Peyer's patch (tissue), 4 donors: ENCODE measurements around a stretch of chr5.

DNA sequence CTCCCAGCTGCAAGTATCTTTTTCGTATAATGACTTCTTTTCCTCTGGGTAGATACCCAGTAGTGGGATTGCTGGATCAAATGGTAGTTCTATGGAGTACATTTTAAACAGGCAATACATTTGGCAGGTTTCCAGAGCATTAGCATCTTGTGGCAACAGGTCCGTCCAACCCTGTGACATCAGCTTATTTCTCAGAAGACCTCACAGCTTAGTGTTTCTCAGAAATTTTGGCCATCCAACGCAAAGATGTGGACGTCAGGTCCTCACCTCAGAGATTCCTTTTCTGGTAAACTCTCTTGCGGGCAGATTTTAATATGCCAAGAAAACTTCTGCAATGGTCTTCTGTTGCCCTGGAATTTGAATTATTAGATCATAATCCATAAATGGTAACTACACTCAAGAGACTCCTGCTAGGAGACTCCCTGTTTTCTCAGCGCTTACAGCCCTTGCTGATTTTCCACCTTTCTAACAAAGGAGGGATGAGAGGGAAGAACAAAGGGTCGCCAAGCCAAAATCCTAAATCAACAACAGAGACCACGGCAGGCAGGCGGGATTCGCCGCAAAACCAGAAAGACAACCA, 34.0 kb upstream of the PLPP1 start:
- PRO-cap, result no peak
- RAMPAGE, long total RNA, 4 experiments, result no peak in any of the 4 experiments

- PRO-cap, result no peak
- RAMPAGE, long total RNA, 4 experiments, result no peak in any of the 4 experiments
Measured at GRCh38 chr5:55594495-55594805, 59.7 kb upstream of the PLPP1 start.

DNA sequence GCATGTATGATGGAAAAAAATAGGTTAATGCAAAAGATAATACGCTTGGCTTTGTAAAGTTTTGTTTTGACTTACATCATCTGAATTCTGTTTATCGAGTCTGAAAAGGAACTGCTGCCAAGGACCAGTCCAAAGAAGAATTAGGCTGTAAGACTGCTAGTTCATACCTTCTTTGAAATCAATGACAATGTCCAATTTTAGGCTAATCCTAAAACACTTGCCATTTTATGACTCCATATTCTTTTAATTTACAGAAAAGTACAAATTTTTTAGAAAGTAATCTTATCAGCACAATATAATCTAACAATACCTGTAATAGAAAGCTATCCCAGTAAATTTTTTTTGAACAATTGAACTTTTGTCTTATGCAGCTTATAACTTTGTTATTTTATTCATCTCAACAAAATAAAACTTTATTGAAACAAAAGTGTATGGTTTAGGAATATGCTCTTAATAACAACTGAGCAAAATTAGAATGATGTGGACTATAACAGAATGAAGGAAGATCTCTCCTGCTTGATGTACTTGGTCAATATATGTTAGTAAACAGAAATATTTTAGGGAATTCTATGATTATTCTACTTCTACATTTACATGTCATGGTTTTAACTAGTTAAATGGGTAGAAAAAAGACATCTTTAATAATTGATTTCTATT, 57.2 kb downstream of the IL6ST start:
- PRO-cap, result no peak
- RAMPAGE, long total RNA, 4 experiments, result start-site peak on the minus strand in 1 of 4 experiments, centred at position 318 of the sequence, 17 reads per replicate

DNA sequence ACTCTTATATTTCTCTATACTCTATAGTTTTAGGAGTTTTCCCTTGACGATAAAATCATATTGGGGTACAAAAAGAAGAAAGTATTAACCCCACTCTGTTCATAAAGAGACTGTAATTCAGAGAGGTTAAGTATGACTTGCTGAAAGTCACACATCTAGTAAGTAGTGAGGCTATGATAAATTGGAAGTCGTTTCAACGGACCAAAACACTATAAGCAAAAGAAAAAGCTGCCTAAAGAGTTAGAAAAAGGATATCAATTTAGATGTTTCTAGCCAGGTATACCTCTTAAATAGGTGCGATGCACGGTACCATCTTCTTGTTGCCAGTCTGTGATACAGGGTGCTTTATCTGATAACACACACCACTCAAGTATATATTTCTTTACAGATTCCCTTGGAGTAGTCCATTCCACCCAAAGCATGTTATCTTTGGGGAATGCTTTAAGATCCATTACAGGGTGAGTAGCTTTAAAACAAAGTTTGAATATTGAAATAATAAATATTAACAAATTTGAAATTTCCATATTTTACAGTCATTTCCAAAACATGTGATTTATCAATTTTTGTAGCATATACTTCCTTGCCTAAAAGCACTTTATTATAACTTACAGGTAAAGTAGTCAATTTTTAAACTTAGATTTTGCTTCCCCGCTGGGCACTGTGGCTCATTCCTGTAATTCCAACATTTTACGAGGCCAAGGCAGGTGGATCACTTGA, 40.1 kb downstream of the IL6ST start:
- PRO-cap, result no peak
- RAMPAGE, long total RNA, 4 experiments, result start-site peak on the minus strand in 2 of 4 experiments, centred at positions 388 to 423 of the sequence, 29 to 38 reads per replicate

DNA sequence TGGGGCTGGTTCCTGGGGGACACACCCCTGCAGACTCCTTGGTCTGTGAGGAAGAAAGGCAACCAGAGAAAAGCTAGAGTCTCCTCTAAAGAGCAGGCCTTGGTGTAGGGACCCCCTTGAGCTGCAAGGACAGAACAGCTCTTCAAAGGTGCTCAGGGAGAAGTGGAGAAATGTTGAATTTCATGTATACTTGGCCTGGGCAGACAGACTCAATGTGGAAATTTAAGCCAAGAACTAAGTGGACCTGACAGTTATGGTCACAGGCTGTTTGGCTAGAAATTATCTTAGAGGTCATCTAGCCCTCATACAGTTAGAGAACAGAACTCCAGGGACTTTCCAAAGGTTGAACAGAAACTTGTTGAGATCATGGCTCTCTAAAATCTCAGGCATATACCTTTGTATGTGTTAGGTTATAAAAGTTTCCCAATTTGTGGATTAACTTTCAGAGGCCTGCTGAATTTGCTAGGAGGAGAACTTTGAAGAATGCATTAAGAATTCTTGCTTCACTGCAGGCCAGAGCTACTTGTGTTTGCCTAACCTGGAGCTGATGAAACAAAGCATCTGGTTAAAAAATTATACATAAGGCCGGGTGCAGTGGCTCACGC, 35.1 kb upstream of the IL6ST start:
- PRO-cap, result no peak
- RAMPAGE, long total RNA, 4 experiments, result no peak in any of the 4 experiments

- PRO-cap, result no peak
- RAMPAGE, long total RNA, 4 experiments, result no peak in any of the 4 experiments
Measured at GRCh38 chr5:56060602-56061218, 65.9 kb upstream of the IL6ST start.

DNA sequence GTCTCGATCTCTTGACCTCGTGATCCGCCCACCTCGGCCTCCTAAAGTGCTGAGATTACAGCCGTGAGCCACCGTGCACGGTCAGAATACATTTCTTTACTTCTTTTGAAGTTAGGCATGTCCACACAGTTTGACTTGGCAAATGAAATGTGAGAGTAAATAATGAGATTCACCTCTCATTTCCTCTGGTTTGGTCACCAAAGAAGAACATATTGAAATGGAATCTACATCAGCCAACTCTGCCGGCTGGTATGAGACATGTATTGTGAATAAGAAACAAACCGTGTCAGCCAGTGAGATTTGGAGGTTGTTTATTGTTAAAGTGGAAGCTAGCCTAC, 103.2 kb upstream of the IL6ST start:
- PRO-cap, result no peak
- RAMPAGE, long total RNA, 4 experiments, result no peak in any of the 4 experiments

- PRO-cap, result unidirectional peak, minus-strand start at chr5:56160918
- RAMPAGE, long total RNA, 4 experiments, result no peak in any of the 4 experiments
Measured at GRCh38 chr5:56160624-56161089, 72.5 kb downstream of the ANKRD55 start.

DNA sequence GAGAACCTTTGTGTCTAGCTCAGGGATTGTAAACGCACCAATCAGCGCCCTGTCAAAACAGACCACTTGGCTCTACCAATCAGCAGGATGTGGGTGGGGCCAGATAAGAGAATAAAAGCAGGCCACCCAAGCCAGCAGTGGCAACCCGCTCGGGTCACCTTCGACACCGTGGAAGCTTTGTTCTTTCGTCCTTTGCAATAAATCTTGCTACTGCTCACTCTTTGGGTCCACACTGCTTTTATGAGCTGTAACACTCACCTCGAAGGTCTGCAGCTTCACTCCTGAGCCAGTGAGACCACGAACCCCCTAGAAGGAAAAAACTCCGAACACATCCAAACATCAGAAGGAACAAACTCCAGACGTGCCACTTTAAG, 63.2 kb upstream of the ANKRD55 start:
- PRO-cap, result no peak
- RAMPAGE, long total RNA, 4 experiments, result no peak in any of the 4 experiments

DNA sequence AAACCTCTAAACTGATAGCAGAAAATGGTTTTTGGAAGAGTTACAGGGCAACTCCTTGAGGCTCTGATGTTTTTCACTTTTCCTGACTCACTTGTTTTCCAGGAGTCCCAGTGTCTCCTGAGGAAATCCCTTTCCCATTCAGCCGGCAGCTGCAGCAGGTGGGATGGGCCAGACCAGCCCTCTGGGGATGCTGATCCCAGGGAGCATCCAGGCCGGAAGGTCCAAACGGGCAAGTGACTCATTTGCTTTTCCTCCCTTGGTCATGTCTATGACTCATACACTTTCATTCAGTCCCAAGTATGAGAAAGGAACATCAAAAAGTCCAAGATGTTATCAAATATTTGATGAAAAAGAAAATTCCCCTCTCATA, 117.4 kb upstream of the ANKRD55 start:
- PRO-cap, result no peak
- RAMPAGE, long total RNA, 4 experiments, result no peak in any of the 4 experiments

DNA sequence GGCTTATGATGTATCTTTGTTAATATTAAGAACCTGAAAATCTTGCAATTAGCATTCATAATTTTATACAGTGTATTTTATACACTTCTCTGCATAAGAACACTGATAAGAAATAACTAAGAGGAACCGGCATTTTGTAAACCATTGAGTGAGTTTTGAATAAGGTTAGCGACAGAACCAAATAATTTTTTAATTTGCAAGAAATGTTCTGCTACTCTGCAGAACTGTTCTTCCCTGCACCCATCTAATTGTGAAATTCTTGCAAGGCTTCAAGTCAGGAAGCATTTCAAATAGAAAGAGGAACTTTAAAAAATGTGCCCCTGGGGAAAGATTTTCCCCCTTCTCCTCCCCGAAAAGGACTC, 180.8 kb upstream of the ANKRD55 start:
- PRO-cap, result unidirectional peak, minus-strand start at position 250 of the sequence
- RAMPAGE, long total RNA, 4 experiments, result no peak in any of the 4 experiments

DNA sequence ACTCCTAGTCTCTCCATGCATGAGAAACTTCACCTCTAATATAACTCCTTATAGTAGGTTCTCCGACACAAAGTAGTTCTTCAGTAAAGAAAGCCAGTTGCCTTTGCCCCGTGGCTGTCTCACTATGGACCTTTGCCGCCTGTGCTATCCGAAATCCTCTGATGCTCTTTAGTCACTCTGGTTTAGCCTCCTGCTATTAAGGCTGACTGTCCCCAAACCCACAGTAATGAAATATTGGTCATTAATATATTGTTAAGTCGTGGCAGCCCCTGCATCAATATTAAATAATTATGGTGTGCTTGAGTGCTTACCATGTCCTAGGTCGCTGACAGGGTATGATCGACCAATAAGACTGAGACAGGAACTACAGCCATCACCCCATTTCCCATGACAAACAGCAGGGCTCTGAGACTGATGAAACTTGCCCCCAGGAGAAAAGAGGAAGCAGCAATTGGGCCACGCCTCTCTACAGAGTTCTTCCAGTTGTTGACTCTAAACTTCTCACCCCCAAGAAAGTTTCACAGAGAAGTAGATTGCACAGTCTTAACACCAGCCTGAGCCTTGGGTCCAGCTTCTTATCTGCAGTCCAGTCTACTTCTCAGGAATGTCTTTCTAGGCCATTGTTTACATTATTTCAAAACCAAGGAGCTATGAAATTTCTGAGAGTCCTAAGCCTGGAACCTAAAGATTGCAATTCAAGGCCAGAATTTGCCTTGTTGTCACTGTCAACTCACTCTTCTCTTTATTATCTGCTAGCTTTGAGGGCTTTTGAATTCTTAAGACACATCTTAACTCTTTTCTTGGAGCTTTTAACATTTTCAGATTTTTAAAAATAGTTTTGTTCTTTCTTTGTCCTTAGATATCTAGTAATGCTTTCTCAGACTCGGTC, 182.2 kb upstream of the ANKRD55 start:
- PRO-cap, result bidirectional peak, plus-strand start at position 510 of the sequence, minus-strand start at position 341 of the sequence
- RAMPAGE, long total RNA, 4 experiments, result no peak in any of the 4 experiments

- PRO-cap, result no peak
- RAMPAGE, long total RNA, 4 experiments, result no peak in any of the 4 experiments
Measured at GRCh38 chr5:56669503-56669966, 145.8 kb upstream of the MAP3K1 start.

DNA sequence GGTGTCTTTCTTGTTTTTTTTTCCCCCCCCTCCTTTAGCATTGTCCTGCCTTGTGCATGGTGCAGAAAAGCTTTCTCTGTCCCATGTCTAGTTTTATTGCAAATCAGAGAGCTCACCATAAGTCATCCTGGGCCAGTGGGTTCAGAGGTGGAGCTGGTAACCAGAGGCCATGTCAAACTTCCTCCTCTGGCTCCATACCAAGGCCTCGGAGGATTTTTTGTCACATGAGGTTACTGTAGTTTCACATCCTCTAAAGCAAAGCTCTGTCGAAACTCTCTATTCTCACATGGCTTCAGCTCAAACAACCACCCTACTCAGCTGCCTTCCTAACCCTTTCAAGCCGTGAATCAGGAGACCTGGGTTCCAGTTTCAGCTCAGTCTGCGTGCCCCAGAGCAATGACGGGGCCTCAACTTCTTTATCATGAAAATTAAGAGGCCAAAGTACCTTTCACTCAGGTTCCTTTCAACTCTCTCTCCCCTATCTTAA, 145.3 kb upstream of the MAP3K1 start:
- PRO-cap, result unidirectional peak, plus-strand start at position 279 of the sequence
- RAMPAGE, long total RNA, 4 experiments, result no peak in any of the 4 experiments

DNA sequence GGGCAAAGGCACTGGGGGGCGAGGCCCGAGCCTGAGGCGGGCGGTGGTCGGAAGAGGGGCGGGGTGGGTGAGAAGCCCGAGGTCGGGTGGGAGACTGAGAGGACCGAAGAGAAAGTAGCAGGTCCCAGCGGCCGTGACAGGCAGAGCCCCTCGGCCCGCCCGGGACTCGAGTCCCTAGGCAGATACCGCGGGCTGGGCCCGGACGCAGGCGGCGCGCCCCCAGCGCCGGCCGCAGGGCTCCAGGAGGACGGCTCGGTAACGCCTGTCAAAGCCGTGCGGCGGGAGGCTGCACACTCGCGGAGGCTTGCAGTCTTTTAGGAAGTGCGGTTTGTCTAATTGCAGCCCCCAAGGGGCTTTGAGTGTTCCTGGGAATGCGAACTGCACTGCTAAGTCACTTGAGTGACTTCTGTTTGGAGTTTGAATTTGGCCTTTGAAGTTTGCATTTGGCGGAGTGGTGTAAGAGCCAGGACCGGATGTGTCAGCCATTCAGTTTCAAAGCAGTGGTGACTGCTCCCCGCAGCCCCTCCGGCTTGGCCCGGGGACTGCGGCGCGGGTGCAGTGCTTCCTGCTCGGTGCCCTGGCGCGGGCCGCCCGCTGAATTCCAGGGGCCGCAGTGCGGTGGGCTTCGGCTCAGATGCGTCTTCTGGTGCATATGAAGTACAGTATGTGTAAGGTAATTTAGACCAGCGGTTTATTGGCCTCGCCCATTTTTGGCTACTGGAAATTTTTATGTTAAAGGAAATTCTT, 1.3 kb downstream of the MAP3K1 start:
- PRO-cap, result bidirectional peak, plus-strand start at position 489 of the sequence, minus-strand start at position 499 of the sequence; unidirectional peak, minus-strand start at position 645 of the sequence
- RAMPAGE, long total RNA, 4 experiments, result no peak in any of the 4 experiments

- PRO-cap, result no peak
- RAMPAGE, long total RNA, 4 experiments, result no peak in any of the 4 experiments
Measured at GRCh38 chr5:56824099-56824657, 8.8 kb downstream of the MAP3K1 start.

GRCh38 chr5:56950381-56951158, 1.4 kb downstream of the MIER3 start:
- PRO-cap, result unidirectional peak, plus-strand start at chr5:56950695
- RAMPAGE, long total RNA, 4 experiments, result no peak in any of the 4 experiments

- PRO-cap, result bidirectional peak, plus-strand start at chr5:57175283, minus-strand start at chr5:57175263
- RAMPAGE, long total RNA, 4 experiments, result no peak in any of the 4 experiments
Measured at GRCh38 chr5:57175151-57175480, 1.3 kb downstream of the GPBP1 start.

- PRO-cap, result no peak
- RAMPAGE, long total RNA, 4 experiments, result no peak in any of the 4 experiments
Measured at GRCh38 chr5:57435934-57436366, 46.7 kb downstream of the ACTBL2 start.

DNA sequence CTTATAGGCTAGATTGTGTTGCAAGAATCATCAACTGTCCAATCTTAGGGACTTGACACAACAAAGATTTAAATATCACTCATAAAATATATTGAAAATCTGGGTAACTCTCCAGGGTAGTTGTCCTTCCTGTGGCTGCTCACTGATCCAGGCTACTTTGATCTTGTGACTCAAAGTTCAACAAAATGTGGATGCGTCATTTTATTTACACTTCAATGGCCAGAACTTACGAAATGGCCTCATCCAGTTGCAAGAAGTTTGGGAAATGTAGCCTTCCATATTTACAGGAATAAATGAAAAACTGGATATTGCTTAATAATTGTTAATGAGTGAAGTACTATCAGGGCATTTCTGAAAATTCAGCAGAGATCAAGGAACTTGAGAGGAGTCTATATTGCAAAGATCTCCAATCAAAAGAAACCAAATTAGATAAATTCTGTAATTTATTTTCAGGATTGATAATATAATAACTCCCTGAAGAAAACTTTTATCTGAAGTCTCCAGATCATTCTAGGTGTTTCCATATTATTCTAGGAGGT, 235.6 kb upstream of the ACTBL2 start:
- PRO-cap, result no peak
- RAMPAGE, long total RNA, 4 experiments, result no peak in any of the 4 experiments